Cardiac fibroblast (primary cell): Measurements from ENCODE around the gene FOSL2.

GRCh38 chr2:27946199-27946871, 55.8 kb downstream of the BABAM2 start:
- RRBS = no CpG with 5 or more reads among the region's 5 CpGs

DNA sequence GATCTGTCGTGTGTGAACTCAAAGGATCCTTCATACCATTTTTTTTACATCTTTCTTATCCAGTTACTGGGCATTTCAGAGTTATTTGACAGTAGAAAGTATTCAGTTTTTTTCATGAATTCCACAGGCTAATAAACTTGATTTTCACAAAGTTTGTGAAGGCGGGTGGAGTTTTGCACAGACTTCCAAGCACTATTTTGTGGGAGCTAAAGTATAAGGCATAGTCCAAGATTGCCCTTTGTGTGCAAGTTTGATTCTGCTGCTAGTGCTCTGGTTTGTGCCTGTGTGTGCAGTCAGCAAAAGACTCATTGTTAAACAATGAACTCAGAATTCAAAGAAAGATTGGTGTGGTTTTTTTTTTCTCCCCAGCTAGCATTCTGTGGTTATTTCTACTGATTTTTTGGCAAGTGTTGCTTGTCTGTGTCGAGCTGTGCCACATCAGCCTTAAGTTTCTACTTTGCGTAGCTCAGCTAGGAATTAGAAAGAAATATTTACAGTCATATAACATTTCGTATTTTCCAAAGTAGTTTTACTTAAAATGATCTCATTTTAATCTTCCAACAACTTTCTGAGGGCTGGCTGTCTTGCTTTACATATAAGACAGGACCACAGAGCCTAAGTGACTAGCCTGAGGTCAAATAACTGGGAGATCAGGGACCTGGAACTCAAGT, 69.7 kb downstream of the BABAM2 start:
- RRBS = no CpG with 5 or more reads among the region's 5 CpGs

GRCh38 chr2:28163365-28163959, 229.2 kb upstream of the FOSL2 start:
- RRBS = no CpG with 5 or more reads among the region's 4 CpGs

DNA sequence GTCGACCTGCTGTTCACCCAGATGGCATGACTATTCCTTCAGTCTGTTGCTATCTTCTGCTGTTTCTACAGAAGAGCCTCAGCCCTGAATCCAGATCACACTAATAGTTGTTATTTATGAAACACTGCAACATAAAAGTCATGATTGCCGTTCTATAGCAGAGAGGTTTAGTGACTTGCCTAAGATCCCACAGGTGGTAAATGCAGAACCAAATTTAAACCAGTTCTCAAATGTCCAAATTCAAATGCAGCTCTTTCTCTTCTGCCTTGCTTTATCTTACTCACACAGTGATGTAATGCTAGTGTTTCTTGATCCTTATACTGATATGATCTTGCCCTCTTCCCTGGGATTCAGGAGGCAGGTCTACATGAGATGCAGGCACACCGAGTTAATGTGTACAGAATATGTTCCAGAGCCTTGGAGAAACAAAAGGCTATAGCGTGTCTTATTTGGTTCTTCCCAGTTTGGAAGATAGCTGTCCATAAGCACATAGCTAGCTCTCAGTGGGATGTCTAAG, 122.0 kb upstream of the FOSL2 start:
- RRBS = no CpG with 5 or more reads among the region's 4 CpGs

- RRBS = no CpG with 5 or more reads among the region's 8 CpGs
Measured at GRCh38 chr2:28300696-28301583, 91.7 kb upstream of the FOSL2 start.

GRCh38 chr2:28335314-28336105, 57.1 kb upstream of the FOSL2 start:
- RRBS = no CpG with 5 or more reads among the region's 16 CpGs

GRCh38 chr2:28346523-28347132, 46.0 kb upstream of the FOSL2 start:
- RRBS = no CpG with 5 or more reads among the region's 7 CpGs

- RRBS = no CpG with 5 or more reads among the region's 7 CpGs
Measured at GRCh38 chr2:28382702-28383222, 9.9 kb upstream of the FOSL2 start.

GRCh38 chr2:28392761-28393241, at the start of gene FOSL2:
Gene FOSL2 (plus strand): TSS chr2:28392858.
- RRBS = no CpG with 5 or more reads among the region's 52 CpGs

DNA sequence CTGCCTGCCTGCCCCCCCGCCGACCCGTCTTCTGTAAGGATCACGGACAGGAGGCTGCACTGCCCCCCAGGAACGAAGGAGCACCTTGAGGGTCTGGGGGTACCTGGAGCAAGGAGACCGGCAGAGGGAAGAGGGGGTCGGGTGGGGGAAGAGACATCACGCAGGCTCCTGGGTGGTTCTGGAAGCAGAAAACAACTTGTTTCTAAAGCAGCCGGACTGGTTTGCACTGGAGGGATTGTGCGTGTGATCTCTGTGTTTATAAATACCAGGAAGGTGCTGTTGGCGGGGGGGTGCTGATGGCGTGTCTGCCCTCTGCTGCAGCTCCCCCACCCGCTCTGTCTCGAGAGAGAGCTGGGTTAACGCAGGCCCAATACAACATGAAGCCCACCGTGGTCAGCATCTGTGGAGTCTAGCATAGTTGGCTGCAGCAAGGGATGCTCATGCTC, 1.8 kb downstream of the FOSL2 start:
- RRBS = 4% methylated on average over 3 of the region's 16 CpGs

DNA sequence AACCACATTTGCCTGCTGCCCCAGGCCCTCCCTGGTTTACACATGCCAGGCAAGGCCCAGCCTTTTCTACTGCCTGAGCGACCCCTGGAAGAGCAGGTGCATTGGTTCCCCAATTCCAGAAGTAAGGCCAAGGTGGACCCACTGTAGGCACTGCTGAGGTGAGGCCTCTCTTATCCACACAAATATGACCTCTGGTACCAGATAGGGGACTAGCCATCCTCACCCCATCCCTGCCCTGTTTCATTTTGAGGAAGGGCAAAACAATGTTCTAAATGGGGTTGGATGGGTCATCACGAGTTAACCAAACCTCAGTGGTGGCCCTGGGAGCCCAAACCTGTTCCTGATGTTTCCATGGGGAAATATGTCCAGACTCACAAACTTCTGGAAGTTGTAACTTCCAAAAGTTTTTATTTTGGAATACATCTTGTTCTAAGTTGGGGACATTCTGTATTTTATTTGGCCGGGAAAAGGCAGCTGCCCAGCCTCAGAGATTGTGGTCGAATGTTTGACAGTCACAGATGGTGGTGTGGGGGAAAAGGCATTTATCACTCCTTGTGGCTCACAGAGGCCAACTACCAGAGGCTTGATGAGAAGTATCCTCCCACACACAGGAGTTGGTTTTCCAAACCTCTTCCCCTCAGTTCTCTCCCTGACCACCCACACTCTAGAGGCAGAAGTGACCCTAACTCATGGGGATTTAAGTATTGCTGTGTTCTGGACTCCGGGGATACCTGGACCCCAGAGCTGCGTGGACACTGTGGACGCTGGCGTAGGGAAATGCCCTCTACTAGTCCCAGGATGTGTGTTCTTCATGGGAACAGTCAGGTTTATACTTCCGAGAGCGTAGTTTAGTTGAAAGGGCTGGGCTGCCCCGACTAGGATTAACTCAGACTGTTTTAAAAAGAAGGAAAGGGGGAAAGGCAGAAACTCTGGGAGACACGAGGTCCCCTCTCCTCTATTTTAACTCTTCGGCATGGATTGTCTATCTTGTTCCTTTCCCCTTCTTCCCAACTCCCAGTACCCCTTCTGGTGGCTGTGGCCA, 124.7 kb upstream of the PPP1CB start:
- RRBS = no CpG with 5 or more reads among the region's 13 CpGs

- RRBS = no CpG with 5 or more reads among the region's 18 CpGs
Measured at GRCh38 chr2:28683155-28683934, 68.3 kb upstream of the PPP1CB start.

DNA sequence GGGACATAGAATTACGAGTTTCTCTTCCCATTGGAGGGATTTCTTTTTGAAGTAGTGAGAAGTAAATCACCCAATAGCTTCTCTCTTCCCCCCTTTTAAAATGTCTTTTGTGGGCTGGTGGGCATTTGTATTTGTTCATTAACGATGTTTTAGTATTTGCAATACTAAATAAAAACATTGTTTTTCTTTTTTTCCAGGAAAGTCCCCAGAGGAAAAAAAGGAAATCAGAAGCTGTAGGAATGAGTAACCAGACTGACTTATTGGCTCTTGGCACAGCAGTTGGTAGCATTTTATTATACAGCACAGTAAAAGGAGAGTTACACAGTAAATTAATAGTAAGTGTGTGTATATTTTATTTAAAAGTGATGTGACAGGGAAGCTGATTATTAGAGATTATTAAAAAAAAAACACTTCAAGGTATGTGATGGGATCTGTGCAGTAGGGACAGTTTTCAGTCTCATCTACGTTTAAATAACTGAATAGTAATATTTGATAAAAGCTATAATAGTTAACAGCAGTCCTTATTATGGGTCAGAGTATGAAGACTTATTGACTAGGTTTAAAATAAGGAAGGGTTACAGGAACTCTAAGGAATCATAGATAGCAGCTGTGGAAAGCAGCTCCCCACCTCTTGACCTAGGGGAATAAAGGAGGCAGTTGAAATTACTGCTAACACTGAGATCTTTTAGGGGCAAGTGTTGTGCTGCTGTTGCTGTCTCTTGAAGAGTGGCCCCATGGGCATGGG, 7.5 kb downstream of the WDR43 start:
- RRBS = no CpG with 5 or more reads among the region's 3 CpGs

DNA sequence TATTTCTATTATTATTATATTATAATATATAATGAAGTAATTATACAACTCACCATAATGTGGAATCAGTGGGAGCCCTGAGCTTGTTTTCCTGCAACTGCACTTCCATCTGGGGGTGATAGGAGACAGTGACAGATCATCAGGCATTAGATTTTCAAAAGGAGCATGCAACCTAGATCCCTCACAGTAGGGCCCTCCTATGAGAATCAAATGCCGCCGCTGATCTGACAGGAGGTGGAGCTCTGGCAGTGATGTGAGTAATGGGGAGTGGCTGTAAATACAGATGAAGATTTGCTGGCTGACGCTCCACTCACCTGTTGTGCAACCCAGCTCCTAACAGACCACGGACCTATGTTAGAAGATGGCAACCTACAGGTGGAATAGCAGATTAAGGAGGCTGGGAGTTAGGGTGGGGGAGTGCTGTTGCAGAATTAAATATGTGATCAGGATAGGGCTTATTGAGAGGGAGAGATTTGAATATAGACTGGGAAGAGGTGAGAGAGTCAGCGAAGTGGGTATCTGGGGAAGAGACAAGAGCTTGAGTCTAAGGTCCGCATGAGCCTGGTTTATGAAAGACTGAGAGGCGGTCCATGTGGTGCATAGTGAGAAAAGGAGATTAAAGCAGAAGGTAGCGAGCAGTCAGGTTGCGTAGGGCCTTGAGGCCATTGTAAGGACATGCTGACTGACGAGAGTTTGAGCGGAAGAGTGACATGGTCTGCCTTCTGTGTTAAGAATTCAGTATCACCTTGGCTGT, 31.4 kb upstream of the TOGARAM2 start:
- RRBS = no CpG with 5 or more reads among the region's 11 CpGs

- RRBS = no CpG with 5 or more reads among the region's 11 CpGs
Measured at GRCh38 chr2:28956295-28956833, 24.7 kb upstream of the TOGARAM2 start.

DNA sequence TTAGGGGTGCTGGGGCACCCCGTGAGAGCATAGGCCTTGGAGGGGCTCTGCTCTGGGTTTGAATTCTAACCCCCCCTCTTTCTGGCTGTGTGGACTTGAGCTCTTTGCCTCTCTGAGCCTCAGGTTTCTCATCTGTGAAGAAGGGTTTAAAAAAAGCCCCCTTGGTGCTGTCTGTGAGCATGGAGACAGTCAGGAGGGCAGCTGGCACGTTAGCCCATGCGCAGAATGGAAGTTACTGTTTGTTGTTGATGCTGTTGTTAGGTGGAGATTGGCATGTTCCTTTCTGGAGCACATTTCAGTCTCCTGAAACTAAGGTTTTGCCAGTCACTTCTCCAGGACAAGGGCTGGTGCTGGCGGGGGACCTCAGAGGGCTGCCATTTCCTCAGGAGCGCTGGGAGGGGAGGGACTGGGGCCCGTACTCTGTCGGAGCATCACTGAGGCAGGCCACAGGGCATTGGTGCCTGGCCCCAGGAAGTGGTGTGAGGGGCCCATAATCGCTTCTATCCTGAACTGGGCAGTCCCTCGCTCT, 925 bp downstream of the TOGARAM2 start:
- RRBS = no CpG with 5 or more reads among the region's 9 CpGs

- RRBS = no CpG with 5 or more reads among the region's 12 CpGs
Measured at GRCh38 chr2:29010844-29011540, 29.9 kb downstream of the TOGARAM2 start.

- RRBS = no CpG with 5 or more reads among the region's 2 CpGs
Measured at GRCh38 chr2:29033253-29033599, 41.1 kb downstream of the PCARE start.

- RRBS = no CpG with 5 or more reads among the region's 4 CpGs
Measured at GRCh38 chr2:29053583-29054163, 20.6 kb downstream of the PCARE start.

GRCh38 chr2:29182008-29182551, 66.9 kb downstream of the CLIP4 start:
- RRBS = no CpG with 5 or more reads among the region's 2 CpGs